MCF 10A (cell line): ENCODE results near the genes BNC1 and WDR73.

- PRO-cap = bidirectional peak, plus-strand start at chr15:83284908, minus-strand start at chr15:83284664
- RRBS = 1% methylated on average over 39 of the region's 104 CpGs
These were observed at the start of gene BNC1 for GRCh38 chr15:83284503-83285251. TSS of gene BNC1 (minus strand) at chr15:83284664.

DNA sequence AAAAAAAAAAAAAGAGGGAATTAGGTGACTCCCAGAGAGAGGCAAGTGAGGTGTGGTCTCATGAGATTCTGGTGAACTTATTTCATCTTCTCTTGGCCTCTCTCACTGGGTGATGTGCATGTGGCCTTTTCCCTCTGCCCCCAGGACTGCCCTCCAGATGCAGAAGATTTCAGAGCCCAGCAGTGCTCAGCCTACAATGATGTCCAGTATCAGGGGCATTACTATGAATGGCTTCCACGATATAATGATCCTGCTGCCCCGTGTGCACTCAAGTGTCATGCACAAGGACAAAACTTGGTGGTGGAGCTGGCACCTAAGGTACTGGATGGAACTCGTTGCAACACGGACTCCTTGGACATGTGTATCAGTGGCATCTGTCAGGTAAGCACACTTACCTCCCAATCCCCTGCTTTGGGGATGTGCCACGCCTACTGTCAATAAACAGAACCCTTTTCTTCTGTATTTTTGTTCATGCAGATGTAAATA, 165.8 kb downstream of the ADAMTSL3 start:
- PRO-cap = no peak
- RRBS = no CpG with 5 or more reads among the region's 5 CpGs

GRCh38 chr15:84541948-84542589, 58.7 kb upstream of the ZSCAN2 start:
- PRO-cap = no peak
- RRBS = no CpG with 5 or more reads among the region's 3 CpGs

GRCh38 chr15:84546175-84546682, 54.6 kb upstream of the ZSCAN2 start:
- PRO-cap = no peak
- RRBS = no CpG with 5 or more reads among the region's 1 CpG

DNA sequence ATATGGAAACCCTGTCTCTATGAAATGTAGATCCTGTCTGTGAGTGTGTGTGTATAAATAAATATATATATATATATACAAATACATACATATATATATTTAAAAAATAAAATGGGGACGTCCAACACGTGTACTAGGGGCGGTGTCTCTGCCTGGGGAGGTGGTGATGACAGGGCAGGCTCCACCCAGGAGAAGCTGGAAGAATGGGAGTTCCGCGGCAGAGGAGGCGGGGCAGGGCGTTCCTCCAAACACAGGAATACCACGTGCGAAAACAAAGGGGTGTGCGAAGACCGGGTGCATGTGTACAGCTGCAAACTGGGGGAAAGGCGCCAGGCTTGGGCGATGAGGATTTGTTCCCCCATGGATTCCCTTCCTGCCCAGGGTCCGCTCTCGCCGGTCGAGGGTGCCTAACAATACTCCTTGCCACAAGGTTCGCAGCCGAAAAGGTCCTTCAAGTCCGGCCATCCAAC, 557 bp upstream of the ZSCAN2 start:
- PRO-cap = bidirectional peak, plus-strand start at position 274 of the sequence, minus-strand start at position 150 of the sequence
- RRBS = 1% methylated on average over 6 of the region's 20 CpGs

- PRO-cap = bidirectional peak, plus-strand start at chr15:84653749, minus-strand start at chr15:84653587; bidirectional peak, plus-strand start at chr15:84654383, minus-strand start at chr15:84654280
- RRBS = 0% methylated on average over 8 of the region's 58 CpGs
These were observed at the start of gene WDR73 for GRCh38 chr15:84653425-84654643. TSS of gene WDR73 (minus strand) at chr15:84654283.

DNA sequence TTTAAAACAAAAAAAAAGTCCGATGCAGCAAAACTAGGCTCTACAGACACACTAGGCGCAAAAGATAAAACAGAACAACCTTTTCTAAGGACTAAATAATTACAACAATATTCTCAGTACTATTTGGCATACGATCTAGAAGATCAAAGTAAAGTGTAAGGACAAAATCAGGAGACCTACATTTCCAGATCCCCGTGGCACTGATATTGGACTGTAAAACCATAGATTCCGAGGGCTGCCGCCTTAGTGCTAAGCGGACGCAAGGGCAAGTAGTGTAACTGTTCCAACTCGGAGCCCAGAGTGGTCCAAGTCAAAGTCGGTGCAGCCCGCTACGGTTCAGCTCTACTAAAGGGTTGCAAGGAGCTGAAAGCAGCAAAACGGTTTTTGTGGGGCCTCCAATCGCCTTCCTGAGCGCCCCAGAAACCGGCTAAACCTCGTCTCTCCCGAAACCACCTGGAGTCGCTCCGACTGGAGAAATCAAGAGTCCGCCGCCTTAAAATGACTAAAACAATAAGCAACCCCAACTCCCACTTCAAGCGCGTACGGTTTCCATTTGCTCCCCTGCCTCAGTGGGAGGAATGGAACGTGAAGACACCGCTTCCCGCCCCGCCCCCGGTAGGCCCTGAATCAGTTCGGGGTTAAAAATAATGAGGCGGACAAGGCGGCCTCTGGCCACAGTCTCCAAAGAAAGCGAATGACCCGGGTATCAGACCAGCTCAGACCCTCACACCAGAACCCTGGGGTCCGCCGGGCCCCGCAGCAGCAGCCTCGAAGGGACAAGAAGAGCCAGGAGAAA, 532 bp downstream of the SEC11A start:
- PRO-cap = no peak
- RRBS = 0% methylated on average over 3 of the region's 39 CpGs

- PRO-cap = no peak
- RRBS = no CpG with 5 or more reads among the region's 3 CpGs
These were observed 25.3 kb downstream of the ZNF592 start for GRCh38 chr15:84773605-84774155.

- PRO-cap = no peak
- RRBS = no CpG with 5 or more reads among the region's 4 CpGs
These were observed 31.0 kb downstream of the PDE8A start for GRCh38 chr15:85012459-85013273.

DNA sequence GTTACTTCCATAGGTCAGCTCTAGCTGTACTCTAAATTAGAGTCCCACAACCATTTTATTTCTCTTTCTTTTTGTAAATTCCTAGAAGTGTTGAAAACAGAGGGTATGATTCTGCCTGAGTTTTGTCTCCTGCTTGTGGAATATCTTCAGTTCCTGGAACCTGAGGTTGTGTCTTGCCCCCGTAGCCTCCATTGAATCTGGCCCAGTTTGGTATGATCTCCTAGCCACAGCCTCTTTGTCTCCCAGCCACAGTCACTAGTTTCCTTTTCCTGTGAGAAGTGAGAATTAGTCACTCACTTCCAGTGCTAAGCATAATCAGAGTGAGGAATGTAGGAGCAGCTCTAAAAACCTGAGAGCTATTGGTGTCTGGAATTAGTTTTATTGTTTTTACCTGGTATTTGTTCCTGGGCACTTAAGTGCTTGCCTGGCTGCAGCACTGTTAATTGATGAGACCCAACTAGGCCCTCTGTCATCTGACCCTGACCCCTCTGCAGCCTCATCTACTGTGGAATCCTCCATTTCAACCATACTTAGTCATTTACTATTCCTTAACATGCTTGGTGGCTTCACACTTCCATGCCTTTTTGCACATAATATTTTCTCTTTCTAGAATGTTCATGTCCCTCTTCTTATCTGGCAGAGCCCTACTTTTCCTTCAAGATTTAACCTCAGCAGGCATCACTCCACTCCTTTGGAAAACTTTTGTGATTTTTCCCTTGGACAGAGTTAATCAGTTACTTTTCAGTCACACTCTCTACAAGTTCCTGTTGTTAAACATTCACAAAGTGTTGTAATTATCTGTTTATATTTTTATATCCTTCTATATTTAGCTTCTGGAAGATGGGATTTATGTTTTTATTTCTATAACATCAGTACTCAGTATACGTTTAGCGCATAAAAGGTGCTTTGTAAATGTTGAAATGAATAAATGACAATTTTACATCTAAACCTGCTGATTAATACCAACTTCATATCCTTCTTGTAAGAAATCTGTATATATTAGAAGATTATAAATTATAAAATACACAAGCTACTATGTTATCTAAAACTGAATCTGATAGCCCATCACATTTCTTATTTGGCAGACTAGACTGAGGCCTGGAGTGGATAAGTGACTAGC, 48.8 kb downstream of the PDE8A start:
- PRO-cap = no peak
- RRBS = no CpG with 5 or more reads among the region's 3 CpGs

DNA sequence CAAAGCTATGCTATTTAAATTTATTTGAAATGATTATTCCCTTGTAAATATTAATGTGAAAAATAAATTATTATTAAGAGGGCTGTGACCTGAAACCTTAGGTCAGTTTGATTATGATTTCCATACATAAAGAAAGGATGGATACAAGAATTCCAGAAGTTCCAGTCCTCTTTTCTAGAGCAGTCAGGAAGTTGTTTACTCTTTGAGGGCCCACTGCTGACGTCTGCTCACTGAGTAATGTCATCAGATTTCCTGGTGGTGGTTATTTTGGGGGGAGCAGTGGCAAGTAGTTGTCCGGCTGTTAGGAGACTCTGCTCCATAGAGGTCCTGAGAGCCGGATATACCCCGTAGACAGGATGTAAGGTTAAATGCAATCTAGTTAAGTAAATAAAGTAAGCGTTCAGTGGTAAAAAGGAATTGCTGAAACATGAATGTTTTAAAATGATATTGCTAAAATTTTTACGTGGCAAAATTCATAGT, 65.5 kb downstream of the PDE8A start:
- PRO-cap = bidirectional peak, plus-strand start at position 265 of the sequence, minus-strand start at position 320 of the sequence
- RRBS = no CpG with 5 or more reads among the region's 6 CpGs

- PRO-cap = no peak
- RRBS = no CpG with 5 or more reads among the region's 3 CpGs
These were observed 82.6 kb downstream of the PDE8A start for GRCh38 chr15:85064283-85064718.

DNA sequence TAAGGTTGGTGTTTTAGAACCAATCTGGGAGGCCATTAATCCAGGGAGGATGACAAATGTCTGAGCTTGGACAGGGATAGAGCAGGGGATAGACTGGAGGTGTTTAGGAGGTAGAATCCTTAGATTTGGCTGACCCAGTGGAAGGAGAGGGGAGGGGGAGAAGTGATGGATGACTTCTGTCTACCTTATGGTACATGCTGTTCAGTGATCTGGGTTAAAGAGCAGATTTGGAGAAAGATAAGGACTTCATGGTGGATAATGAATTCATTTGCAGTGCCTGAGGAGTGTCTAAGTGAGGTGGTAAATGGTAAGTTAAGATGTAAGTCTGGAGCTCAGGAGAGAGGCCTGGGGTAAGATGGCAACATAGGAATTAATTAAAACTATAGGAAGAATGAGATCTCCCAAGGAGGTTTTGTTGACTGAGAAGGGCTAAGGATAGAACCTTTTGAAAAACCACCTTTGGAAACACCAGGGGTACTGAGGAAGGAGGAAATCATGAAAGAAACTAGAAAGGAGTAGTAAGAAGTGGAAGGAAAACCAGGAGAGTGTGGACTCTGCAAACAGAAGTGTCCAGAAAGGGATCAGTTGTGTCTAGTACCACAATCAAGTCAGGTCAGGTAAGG, 125.9 kb downstream of the PDE8A start:
- PRO-cap = no peak

DNA sequence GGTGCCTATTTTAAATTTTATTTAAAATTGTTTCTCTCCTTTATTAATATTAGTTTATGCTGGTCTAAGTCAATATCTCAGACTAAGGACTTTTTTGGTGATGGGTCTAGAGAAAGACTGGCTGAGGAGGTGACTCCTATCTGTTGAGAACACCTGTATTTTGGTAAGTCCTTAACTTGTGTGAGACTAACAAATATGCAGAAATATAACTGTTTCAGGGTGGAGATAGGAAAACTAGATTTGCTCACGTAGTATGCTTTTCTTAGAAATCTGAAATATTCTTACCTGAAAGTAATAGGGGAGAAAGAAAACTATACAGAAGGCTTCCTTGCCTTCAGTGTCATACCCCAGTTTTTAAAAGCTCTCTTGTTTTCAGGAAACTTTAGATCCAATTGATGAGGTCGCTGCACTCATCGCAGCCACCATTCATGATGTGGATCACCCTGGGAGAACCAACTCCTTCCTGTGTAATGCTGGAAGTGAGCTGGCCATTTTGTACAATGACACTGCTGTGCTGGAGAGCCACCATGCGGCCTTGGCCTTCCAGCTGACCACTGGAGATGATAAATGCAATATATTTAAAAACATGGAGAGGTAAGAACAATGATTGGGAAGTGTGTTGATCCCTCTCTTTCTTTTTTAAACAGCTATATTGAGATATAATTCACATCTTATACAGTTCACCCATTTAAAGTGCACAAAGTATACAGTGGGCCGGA, 138.9 kb downstream of the PDE8A start:
- PRO-cap = no peak
- RRBS = no CpG with 5 or more reads among the region's 5 CpGs

GRCh38 chr15:85168626-85169155, 187.0 kb downstream of the PDE8A start:
- PRO-cap = no peak
- RRBS = no CpG with 5 or more reads among the region's 19 CpGs

DNA sequence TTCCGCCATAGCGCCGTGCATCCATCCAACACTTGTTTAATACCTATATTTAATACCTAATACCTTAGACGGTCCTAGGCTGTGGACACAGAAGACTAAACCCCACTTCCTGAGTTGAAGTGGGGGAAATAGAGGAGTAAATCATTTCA, 446 bp upstream of the AKAP13 start:
- PRO-cap = no peak
- RRBS = no CpG with 5 or more reads among the region's 4 CpGs

DNA sequence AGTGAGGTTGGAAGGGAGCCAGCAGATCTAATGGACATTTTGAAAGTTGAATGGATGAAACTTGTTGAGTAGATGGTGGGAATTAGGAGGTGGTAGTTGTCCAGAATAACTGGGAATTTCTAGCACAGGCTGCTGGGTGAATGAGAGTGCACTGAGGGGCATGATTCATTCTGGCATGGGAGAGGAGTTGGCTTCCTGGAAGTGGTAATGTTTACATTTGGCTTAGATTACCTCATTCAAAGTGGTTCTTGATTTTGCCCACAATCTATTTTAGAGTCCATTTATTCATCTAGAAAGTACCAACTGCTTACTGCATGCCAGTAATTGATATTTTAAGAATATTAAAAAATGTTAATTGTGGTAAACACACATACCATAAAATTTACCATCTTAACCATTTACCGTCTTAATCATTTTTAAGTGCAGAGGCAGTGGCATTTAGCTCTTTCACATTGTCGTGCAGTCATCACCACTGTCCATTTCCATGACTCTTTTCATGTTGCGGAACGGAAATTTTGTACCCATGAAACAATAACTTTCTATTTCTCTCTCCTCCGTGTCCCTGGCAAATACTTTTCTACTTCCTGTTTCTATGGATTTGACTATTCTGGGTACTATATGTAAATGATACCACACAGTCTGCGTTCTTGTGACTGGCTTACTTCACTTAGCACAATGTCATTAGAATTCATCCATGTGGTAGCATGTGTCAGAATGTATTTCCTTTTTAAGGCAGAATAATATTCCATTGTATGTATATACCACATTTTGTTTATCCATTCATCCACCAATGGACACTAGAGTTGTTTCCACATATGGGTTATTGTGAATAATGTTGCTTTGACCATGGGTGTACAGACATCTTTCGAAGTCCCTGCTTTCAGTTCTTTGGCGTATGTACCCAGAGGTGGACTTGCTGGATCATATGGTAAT, 27.8 kb downstream of the AKAP13 start:
- PRO-cap = no peak
- RRBS = no CpG with 5 or more reads among the region's 8 CpGs

GRCh38 chr15:85412667-85413454, 32.5 kb downstream of the AKAP13 start:
- PRO-cap = no peak
- RRBS = no CpG with 5 or more reads among the region's 10 CpGs

DNA sequence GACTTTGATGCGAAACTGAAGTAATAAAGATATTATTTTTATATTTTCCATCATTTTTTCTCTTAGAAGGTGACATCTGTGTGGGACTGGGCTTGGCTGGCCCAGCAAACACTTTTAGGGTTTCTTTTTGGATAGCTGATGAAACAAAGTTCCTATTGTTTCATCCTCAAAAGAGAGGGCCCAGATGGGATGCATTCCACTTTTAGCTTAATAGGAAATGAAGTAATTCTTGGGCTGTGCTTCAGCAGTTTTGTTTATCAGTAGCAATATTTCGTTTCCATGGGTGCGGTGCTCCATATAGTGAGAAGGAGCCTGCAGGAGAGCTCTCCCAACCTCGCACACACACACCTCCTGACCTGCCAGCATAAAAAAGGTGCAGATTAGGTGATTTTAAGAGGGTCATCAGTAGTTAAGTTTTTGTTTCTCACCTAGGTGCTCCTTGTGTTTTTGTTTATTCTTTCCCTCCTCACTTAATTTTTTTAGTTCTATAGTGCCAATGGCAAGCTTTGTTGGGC, 147.5 kb downstream of the AKAP13 start:
- PRO-cap = no peak
- RRBS = no CpG with 5 or more reads among the region's 4 CpGs

- PRO-cap = no peak
- RRBS = no CpG with 5 or more reads among the region's 4 CpGs
These were observed 110.2 kb downstream of the KLHL25 start for GRCh38 chr15:85684445-85684985.